Vagina (tissue), 1 donor: ENCODE measurements around a stretch of chr7.

DNA sequence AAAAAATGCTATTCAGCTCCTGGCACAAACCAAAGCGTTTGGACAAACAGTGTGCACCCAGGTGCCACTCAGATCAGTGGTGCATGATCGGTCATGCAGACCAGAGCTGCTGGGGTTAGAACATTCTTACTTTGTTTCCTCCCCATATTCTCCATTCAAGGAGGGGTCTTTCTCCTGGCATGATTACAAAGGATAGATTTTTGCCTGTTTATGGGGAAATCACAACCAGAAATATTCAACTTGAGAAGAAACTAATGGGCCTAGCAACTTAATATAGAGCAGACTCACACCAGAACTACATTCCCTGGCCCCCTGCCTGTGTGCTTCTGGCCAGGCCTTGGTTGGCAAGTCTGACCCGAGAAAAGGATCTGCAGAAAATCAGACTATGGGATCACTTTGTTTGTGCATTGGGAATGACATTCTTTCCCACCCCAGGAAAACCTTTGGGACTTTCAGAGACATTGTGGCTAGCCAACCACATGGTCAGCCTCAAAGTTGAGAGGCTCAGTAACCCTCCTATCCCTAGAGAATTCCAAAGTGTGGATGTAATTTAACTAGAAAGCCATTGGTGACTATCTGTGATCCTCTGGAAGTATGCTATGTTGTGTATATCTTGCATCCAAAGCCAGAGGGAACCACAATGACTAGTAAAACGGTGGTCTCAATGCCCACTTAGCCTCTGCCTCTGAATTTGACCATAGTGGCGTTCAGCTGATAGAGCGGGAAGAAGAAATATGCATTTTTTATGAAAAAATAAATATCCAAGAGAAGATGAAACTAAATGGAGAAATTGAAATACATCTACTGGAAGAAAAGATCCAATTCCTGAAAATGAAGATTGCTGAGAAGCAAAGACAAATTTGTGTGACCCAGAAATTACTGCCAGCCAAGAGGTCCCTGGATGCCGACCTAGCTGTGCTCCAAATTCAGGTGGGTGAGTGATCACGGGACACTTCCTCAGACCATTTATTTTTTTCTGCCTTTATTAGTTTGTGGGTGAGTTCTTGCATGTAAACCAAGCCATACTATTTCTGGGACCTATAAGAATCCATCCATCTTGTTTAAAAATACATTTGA, 82.6 kb upstream of the FGL2 start:
- PRO-cap: no peak
- RAMPAGE, long total RNA: no peak

- PRO-cap: no peak
- RAMPAGE, long total RNA: no peak
Measured at GRCh38 chr7:77327022-77327766, 89.0 kb downstream of the GSAP start.

DNA sequence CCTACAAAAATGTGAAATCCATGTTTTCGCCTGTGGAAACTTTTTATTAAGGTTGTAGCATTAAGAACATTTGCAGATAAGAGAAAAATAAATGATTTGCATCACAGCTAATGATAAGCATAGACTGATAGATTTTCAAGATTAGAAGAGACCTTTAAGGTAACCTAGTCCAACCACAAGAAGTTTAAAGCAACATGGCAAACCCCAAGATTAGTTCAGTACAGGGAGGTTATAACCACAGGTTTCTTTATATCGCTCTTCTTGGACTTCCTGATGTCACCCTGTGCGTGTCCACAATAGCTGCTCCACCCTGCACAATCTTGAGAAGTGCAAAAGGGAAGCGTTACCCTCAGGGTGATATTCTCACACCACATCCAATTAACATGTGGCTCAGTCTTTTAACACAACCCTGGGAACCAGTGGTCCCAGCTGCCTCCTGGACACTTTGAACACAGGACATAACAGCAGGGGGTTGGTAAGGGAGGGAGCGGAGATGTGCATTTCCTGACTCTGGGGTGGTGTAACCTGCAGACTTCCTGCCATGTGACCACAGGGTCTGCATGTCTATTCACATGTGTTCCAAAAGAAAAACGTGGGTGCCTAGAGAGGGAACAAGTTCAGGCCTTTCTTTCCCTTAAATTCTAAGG, 64.7 kb downstream of the GSAP start:
- PRO-cap: no peak
- RAMPAGE, long total RNA: no peak

DNA sequence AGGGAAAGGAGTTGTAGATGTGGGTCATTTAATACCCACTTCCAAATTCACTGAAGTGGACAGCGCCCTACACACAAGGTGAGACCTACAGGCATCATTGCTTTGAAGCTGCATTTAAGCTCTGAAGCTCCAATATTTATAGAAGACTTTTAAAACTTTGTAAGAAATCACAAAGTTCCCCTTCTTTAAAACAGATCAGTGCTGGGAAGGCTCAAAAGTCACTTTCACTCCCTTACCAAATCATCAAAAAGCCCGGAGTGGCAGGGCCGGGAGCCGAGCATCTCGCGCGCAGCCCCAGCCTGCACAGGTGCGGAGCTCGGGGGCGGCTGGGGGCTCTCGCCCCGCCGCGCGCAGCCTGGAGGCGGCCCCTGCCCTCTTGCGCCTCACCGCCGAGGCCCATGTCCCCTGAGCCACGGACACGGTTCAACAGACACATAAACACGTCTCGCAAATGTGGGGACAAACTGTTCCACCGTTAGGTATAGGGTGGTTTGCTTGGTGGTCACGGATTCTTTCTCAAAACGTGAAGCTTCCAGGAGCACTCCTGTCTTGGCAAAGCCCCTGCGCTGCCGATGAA, 790 bp downstream of the GSAP start:
- PRO-cap: no peak
- RAMPAGE, long total RNA: no peak

GRCh38 chr7:77547941-77548656, 11.0 kb downstream of the PTPN12 start:
- PRO-cap: no peak
- RAMPAGE, long total RNA: no peak

- PRO-cap: no peak
- RAMPAGE, long total RNA: no peak
Measured at GRCh38 chr7:77639023-77639562, 57.2 kb upstream of the RSBN1L start.

- PRO-cap: no peak
- RAMPAGE, long total RNA: start-site peak on the minus strand at chr7:77684845-77684996, 5 reads; start-site peak on the minus strand at chr7:77685207-77685559, 9 reads
Measured at GRCh38 chr7:77684866-77685760, 11.1 kb upstream of the RSBN1L start.

GRCh38 chr7:77749433-77750276, 48.6 kb downstream of the TMEM60 start:
- PRO-cap: no peak
- RAMPAGE, long total RNA: start-site peak on the plus strand at chr7:77749524-77749845, 41 reads

DNA sequence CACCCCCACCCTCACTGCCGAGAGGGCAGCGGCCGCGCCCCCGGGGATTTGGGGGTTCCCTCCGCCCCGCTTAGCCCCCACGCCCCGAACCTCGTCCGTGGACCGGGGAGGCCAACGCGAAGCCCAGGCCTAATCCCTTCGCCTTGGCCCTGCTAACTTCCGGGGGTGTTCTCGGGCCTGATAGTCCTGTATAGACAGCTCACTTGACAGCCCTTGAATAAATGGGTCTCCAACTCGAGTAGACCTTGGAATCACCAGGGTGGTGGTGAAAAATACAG, 221.8 kb upstream of the TMEM60 start:
- PRO-cap: no peak
- RAMPAGE, long total RNA: no peak

DNA sequence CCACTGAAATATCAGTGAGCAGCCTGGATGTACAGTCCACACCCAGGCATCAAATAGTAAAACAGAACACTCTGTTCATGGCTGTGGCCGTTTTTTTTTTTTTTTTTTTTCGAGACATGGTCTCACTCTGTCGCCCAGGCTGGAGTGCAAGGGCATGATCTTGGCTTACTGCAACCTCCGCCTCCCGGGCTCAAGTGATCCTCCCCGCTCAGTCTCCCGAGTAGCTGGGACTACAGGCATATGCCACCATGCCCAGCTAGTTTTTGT, 400.0 kb upstream of the TMEM60 start:
- PRO-cap: no peak
- RAMPAGE, long total RNA: no peak

DNA sequence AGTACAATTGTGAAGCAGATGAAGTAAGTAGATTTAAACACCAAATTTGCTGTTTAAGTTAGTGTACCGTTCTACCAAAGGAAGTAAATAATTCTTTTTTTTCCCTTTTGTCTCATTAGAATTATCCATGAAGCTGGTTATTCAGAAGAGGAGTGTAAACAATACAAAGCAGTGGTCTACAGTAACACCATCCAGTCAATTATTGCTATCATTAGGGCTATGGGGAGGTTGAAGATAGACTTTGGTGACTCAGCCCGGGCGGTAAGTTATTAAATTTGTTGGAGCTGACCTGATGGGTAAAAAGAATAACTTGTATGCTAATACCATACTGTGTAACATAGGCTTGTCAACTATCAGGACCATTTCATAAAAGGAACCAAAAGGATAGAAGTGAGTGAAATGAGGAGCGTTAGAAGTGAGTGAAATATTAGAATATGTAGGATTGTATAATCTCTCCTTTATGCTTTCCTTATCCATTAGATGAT, 54.4 kb downstream of the GNAI1 start:
- PRO-cap: no peak
- RAMPAGE, long total RNA: start-site peak on the plus strand centred at position 185 of the sequence, 119 bp wide, 90 reads

DNA sequence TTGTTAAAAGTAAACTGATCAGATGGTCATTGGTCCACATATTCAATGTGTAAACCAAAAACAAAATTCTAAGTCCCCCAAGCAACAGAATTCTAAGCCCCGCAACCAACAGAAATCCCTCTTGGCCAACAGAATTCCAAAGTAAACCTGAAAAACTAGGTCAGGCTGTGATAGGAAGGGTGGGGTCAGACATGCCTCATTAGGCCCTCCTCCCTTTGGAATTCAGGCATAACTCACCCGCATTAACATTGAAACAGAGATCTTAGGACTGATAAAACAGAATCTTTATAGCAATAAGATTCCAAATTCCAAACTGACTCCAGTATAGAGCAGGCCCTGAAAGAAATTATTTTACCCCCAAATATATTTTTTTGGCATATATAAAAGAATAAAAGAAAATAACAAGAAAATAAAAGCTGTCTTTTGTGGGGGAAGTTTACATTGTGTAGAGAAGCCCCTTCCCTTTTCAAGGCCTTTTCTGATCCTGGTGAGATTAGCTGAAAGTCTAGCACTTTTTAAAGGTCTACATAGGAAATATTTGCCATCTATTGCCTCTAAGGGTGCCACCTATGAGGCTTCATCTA, 30.6 kb downstream of the GNAT3 start:
- PRO-cap: no peak
- RAMPAGE, long total RNA: no peak

DNA sequence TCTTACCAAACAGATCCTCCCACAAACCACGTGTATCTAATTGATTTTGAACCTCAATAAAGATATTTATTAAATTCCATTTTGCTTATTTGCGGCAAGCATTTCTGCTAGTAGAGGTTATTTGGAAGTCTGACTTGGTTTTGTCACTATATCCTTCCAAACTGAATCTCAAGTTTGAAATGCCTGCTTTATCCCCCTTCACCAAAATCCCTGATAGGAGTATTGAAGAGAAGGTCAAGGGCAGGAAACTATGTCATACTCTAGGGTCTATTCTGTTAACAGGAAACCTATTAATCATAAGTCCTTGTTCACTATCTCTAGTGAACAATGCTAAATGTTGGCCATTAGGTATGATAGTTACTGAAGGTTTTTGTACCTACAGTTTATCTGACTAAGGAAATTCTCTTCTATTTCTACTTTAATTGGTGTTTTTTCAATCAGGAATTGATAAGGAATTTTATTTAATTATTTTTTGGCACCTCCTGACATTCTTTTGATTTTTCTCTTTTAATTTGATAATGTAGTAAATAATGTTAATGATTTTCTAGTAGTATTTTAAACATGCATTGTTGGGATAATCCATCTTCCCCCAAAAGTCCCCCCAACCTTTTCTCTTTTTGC, 11.5 kb downstream of the GNAT3 start:
- PRO-cap: no peak
- RAMPAGE, long total RNA: no peak

- PRO-cap: no peak
- RAMPAGE, long total RNA: no peak
Measured at GRCh38 chr7:80680002-80680662, 41.7 kb downstream of the CD36 start.

- PRO-cap: no peak
- RAMPAGE, long total RNA: start-site peak on the minus strand at chr7:80745091-80745260, 97 reads
Measured at GRCh38 chr7:80744657-80745380, 106.4 kb downstream of the CD36 start.

GRCh38 chr7:82805321-82805984, 357.2 kb downstream of the PCLO start:
- PRO-cap: no peak
- RAMPAGE, long total RNA: no peak

DNA sequence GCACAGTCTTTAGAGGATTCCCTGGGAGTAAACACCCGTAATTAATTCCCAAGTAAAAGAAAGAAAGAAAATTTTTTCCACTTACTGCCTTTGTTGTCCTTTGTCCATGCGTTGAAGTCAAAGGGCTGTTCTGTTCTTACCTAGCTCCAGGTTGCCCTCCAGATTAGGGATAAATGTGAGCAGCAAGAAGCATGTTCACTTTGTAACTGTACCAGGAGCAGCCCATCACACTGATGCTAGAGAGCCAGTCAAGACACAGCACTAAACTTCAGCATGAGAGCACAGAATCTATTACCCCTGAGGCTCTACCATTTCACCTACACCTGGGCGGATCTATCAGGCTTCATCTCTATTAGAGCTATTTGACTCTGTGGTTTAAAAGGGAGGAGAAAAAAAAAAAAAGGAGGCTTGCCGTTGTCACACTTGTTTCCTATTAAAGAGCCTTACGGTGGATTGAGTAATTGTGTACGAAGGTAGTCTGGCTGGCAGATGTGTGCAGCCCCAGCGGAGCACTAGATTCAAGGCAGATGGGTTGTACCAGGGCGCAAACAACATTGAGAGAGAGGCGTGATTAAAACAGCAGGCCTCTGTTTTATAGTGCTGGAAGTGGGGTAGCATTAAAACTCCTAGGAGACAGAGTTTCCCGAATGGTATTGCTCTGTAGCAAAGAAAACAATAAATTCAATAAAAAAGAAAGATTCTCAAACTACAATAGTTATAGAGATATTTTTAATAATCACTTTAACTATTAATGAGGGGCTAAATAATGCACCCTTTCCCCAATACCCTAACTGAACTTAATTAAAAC, 298.0 kb upstream of the SEMA3A start:
- PRO-cap: no peak
- RAMPAGE, long total RNA: no peak

- PRO-cap: no peak
- RAMPAGE, long total RNA: no peak
Measured at GRCh38 chr7:86978524-86979232, 80.8 kb downstream of the ELAPOR2 start.

DNA sequence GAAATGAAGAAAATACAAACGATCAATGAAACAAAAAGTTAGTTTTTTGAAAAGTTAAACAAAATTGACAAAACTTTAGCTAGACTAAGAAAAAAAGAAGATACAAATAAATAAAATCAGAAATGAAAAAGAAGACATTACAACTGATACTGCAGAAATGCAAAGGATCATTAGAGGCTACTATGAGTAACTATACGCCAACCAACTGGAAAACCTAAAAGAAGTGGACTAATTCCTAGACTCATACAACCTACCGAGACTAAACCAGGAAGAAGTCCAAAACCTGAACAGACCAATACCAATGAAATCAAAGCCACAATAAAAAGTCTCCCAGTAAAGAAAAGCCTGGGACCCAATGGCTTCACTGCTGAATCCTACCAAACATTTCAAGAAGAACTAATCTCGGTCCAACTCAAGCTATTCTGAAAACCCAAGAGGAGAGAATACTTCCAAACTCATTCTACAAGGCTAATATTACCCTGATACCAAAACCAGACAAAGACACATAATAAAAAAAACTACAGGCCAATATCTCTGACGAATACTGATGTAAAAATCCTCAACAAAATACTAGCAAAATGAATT, 20.4 kb downstream of the ELAPOR2 start:
- PRO-cap: no peak
- RAMPAGE, long total RNA: no peak

DNA sequence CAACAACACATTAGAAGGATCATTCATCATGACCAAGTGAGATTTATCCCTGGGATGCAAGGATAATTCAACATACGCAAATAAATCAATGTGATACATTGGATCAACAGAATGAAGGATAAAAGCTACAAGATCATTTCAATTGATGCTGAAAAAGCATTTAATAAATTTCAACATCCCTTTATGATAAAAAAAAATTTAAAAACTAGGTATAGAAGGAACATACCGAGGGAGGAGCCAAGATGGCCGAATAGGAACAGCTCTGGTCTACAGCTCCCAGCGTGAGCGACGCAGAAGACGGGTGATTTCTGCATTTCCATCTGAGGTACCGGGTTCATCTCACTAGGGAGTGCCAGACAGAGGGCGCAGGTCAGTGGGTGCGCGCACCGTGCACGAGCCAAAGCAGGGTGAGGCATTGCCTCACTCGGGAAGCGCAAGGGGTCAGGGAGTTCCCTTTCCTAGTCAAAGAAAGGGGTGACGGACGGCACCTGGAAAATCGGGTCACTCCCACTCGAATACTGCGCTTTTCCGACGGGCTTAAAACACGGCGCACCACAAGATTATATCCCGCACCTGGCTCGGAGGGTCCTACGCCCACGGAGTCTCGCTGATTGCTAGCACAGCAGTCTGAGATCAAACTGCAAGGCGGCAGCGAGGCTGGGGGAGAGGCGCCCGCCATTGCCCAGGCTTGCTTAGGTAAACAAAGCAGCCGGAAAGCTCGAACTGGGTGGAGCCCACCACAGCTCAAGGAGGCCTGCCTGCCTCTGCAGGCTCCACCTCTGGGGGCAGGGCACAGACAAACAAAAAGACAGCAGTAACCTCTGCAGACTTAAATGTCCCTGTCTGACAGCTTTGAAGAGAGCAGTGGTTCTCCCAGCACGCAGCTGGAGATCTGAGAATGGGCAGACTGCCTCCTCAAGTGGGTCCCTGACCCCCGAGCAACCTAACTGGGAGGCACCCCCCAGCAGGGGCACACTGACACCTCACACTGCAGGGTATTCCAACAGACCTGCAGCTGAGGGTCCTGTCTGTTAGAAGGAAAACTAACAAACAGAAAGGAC, 19.6 kb downstream of the ELAPOR2 start:
- PRO-cap: no peak
- RAMPAGE, long total RNA: start-site peak on the minus strand centred at position 388 of the sequence, 260 bp wide, 13 reads; start-site peak on the minus strand centred at position 689 of the sequence, 12 bp wide, 9 reads